ENCODE results near the genes HIC2 and RIMBP3C.

GRCh38 chr22:20494817-20495688 is 542 bp downstream of the KLHL22 start:
- PRO-cap = unidirectional peak, plus-strand start at chr22:20495197

DNA sequence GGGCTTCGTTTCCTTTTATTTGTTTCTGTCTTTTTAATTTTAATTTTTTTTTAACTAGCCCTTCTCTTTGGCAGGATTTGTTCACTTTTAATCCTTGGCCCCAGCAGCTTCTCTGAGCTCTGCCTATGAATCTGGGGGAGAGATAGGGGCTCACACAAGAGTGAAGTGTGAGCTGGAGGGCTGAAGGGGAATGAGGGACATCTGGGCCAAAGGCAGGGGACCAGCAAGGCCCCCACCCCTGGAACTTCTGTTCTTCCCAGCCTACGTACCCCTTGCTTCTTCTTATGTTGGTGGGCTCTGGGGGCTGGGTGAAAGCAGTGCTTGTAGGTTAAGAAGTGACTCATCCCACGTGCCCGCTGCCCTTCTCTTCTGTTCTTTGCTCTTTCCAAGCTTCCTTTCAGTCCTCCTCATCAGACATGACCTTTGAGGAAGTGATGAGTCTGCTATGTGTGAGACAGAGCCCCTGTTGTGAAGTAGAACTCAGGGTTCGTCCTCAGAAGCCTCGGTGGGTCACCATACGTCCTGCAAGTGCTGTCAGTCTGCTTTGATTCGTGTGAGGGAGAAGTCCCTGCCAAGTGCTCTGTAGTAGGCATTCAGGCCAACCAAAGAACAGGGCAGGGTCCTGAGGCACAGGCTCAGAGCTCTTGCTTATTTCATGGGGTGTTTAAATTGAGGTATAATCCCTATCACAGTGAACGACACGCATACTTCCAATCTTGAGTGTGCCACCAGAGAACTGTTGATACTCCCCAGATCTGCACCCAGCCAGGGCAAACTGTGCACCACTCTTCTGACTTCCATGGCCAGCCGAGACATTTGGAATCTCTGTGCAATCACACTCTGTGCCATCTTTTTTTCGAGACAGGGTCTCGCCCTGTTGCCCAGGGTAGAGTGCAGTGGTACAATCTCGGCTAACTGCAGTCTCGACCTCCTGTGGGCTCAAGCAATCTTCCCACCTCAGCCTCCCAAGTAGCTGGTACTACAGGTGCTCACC is 12.8 kb downstream of the MED15 start:
- PRO-cap = no peak

GRCh38 chr22:20551903-20552919 is 44.8 kb downstream of the MED15 start:
- PRO-cap = bidirectional peak, plus-strand start at chr22:20552636, minus-strand start at chr22:20552448

DNA sequence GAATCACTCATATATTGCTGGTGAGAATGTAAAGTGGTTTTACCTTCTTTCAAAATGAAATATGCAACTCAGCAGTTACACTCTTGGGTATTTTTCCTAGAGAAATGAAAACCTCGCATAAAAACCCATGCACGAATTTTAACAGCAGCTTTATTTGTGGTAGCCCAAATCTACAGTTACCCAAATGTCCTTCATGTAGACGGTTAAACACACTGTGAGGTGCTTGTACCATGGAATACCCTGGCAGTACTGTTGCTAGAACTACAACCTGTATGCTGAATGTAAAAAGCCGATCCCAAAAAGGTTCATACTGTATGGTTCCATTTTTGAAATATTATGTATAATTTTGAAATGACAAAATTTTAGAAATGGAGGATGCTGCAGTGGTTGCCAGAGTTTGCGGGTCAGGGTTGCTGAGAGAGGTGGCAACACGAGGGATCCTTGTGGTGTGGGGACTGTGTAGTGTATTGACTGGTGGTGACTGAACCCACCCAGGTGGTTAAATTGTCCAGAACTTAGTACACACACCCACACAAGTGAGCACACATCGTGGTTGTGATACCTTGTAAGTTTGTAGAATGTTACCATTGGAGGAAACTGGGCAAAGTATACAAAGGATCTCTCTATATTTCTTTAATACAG is 55.8 kb downstream of the MED15 start:
- PRO-cap = no peak

DNA sequence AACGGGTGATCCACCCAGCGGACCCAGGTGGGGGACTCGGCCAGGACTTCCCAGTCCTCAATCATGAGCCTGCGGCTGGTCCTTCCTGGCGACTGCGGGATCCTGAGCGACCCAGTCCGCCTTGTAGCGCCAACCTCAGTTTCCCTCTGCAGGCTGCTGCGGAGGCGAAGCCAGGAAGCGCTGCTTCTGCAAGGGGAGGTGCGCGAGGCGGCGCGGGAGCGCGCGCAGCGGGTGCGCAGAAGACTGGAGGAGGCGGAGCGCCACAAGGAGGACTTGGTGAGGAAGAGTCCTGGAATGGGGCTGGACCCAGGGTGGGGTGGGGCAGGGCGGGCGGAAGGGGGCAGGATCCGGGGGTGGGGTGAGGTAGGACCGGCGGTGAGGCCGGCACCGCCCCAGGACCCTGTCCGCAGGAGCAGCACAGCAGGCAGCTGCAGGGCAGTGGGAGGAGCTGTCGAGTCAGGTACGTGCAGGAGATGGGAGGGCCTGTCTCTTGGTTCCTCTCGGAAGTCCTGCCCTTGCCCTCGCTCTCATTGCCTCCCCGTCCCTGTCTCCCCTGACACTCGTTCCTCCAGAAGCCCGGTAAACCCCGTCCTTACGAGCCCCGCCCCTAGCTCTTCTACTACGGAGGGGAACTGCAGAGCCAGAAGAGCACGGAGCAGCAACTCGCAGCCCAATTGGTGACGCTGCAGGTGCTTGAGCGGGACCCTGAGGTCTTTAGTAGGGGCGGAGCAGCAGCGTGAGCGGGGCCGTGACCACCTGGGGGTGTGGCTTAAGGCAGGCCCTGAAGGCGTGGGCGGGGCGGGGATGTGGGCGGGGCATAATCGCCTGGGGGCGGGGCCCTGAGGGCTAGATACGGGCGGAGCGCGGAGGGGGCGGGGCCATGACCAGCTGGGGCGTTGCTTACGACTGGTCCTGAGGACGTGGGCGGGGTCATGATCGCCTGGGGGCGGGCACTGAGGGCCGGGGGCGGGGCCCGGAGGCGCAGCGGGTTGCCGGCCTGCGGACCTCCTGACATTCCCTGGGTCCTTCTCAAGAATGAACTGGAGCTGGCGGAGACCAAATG is 71.1 kb upstream of the SERPIND1 start:
- PRO-cap = bidirectional peak, plus-strand start at position 530 of the sequence, minus-strand start at position 245 of the sequence; unidirectional peak, minus-strand start at position 555 of the sequence

GRCh38 chr22:20812920-20813749 is 39.2 kb downstream of the SERPIND1 start:
- PRO-cap = no peak

- PRO-cap = no peak
These were observed 39.0 kb downstream of the PI4KA start for GRCh38 chr22:20819656-20819990.

DNA sequence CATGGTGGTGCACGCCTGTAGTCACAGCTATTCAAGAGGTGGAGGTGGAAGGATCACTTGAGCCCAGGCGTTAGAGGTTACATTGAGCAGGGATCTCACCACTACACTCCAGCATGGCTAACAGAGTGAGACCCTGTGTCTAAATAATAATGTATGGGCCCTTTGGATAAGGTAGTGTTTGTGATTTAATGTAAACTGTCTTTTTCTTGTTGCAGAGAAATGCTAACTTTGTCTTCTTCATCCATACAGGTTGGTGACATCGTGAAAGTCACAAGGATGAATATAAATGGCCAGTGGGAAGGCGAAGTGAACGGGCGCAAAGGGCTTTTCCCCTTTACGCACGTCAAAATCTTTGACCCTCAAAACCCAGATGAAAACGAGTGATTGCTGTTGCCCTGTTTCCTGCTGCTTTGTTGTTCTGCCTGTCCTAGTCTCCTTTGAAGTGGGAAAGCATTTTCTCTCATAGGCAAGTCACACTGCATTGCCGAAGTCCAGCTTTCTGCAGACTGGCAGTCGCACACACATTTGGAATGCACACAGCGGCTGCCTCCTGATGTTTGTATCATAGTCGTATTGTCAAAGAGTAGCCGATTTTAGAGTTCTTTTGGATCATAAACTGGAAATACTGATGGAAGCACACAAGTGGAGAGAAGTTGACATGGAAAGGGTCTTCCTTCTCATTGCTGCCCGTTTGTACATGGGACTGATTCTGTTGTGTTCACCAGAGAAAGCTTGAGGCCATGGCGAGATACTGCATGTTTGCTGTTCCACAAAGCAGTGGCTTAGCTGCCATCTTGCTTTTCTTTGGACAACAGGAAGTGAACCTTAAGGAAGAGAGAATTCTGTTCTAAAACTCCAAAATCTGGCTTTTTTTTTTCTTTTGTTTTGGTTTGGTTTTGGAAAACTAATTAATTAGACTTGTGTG is 17.3 kb upstream of the AIFM3 start:
- PRO-cap = no peak

- PRO-cap = no peak
These were observed 9.0 kb upstream of the AIFM3 start for GRCh38 chr22:20958115-20958427.

DNA sequence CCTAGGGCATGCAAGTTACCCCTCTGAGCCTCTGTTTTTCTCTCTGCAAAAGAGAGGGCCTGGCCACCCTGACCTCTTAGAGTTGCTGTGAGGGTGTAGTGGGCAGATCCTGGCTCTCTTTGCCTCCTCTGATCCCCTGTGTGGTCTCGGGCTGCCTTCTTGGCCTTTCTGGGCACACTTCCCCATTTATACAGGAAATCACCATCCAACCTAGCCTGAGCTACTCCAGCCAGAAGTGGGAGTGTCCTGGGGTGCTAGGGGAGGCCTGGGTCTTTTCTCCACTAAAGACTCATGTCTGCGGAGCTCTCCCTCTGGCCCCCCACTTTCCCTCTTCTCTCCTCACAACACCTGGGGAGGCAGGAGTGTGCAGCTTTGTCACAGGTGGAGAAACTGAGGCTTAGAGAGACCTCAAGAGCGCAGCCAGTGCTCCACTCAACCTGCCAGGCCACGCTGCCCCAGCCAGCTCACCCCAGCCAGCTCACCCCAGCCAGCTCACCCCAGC is 1.3 kb downstream of the AIFM3 start:
- PRO-cap = no peak

- PRO-cap = no peak
These were observed 3.5 kb downstream of the THAP7 start for GRCh38 chr22:20998115-20999199.

GRCh38 chr22:21417013-21417294 is 217 bp upstream of the HIC2 start:
- PRO-cap = no peak

DNA sequence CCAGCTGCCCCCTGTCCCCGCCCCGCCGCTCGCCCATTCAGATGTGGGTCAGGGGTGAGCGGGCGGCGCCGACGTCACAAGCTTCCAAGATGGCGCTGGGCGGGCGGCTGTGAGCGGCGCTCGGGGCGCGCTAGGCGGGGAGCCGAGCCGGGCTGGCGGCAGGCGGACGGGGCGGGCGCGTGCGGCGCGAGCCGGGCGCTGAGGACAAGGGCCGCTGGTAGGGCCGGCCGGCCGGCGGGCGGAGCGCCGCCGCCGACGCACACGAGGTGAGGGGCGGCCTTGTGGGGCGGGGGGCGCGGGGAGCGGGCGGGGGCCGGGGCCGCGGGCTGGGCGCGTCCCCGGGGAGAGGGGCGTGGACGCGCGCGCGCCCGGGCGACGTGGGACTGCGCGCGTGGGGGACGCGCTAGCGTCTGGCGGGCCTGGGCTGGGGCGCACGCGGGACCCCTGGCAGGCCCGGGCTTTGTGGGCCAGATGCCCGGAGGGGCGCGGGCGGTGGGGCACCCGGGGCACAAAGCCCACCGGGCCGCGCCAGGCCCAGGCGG is at the start of gene HIC2:
Gene HIC2, plus strand, starts transcription at position 77 of the 542 bp plus-strand sequence.
- PRO-cap = no peak

- PRO-cap = no peak
These were observed at the start of gene RIMBP3C for GRCh38 chr22:21551327-21551873. Gene RIMBP3C, minus strand, starts transcription at chr22:21551461.

DNA sequence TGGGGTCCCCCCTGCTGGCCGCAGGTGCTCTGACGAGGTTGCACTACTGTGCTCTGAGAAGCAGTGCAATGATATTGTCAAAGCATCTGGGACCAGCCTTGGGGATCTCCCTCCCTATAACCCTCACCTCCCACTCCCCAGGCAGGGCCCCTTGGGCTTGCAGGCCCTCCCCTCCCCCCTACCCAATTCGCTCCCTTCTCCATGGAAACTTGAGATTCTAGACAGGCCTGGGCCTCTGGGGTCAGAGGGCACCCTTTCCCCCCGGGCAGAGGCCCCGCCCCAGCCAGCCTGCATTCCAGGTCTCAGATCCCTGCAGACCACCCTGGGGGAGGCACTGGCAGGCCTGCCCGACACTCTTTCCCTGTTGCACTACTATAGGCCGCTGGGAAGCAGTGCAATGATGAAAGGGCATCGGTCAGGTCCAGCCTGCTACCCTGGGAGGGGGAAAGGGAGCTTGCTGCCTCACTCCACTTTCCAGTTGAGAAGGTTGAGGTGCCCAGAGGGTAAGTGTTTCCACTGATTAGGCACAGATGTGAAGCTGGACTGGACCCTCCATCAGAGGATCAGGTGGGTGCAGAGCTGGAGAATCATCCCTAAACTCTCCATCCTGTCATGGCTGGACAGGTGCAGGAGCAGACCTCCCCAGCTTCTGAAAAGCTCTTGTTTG is 11.0 kb downstream of the SDF2L1 start:
- PRO-cap = no peak

- PRO-cap = no peak
These were observed 25.4 kb upstream of the YPEL1 start for GRCh38 chr22:21760504-21761807.

DNA sequence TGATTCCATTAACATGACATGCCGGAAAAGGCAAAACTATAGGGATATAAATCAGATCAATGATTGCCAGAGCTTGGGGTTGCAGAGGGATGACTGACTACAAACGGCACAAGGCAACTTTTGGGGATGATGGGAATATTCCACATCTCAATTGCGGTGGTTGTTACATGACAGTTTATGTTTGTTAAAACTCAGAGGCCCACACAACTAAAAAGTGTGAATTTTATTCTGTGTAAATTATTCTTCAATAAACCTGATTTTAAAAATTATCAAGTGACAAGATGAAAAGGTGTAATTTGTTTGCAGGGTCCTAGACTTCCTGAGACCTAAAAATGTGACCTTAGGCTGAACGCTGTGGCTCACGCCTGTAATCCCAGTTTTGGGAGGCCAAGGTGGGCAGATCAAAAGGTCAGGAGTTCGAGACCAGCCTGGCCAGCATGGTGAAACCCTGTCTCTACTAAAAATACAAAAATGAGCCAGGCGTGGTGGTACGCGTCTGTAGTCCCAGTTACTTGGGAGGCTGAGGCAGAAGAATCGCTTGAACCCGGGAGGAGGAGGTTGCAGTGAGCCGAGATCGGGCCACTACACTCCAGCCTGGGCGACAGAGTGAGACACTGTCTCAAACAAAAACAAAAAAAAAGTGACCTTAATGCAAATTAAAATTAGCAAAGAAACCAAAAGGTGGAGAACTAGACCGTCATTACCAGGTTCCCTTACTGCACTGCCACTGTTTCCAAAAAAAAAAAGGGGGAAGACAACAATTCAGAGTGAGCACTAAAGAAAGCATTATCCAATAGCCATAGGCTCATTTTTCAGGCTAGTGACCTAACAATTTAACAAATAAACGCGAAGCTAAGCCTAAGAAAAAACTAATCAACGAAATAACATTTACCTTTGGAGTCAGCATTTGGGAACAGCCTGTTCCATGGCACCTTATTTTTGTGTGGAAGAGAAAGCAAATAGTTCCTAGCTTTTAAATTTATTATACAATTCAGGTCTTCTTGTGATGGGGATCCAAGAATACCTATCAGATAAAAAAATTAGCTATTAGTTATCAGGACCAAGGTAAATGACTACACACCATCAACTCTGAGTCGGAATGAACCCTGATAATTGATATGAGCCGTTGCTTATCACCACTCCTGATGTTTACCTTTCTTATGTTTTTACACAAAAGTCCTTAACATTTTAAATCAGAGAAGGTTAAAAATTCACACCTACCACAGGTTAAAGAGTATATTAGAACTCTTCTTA is 52.2 kb upstream of the YPEL1 start:
- PRO-cap = no peak

DNA sequence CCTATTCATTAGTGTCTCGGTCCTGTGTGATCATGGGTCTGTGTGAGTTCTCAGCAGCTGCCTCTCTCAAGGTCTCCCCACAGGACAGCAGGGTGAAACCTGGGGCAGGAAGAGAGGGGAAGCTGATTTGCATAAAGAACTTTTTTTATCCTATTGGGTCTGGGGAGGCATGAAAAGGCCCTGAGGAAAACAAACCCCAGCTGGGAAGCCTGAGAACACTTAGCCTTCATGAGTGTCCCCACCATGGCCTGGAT is 115.9 kb upstream of the TOP3B start:
- PRO-cap = no peak

DNA sequence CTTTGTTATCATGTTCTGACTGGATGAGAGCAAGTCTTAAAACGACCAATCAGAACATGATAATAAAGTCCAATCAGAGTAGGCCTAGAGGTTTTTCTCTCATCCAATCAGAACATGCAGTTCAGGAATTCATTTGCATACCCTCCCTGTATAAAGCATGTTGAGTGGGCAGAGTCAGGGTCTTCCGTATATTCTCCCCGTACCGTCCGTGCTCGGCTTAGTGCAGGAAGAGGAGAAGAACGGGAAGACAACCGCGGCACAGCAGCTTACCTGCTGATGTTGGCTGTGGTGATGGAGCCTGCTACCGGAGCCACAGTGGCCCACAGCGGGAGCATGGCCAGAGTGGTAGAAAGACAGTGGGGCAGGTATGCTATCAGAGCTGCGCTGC is 120.8 kb upstream of the VPREB1 start:
- PRO-cap = no peak

GRCh38 chr22:22164465-22164962 is 80.1 kb upstream of the VPREB1 start:
- PRO-cap = no peak